Daoy (cell line): ENCODE results near the gene KCNJ6.

DNA sequence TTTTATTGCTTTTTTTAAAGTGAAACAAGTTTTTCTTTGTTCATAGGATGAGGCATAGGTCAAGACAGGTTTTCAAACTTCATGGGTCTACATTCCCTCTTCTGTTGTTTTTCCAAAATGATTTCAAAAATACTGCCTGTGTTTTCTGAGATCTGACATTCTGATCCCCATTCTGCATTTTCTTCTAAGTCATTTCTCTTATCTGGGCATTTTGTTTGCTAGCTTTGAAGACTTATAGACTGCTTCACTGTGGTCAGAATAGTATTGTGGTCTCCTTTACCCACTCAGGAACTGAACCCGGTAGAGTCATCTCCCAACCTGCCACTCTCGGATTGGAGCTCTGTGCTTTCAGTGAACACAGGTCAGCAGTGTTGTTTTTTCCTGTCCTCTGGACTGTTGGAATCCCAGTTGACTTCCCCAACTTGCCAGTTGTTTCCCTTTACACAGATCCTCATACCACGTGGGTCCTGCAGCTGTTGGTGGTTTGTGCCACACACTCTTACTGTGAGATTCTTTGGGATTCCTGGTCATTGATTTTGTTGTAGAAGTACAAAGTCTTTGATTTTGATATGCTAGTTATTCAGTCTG is 214.0 kb downstream of the DYRK1A start:
- RAMPAGE, long total RNA = no peak

DNA sequence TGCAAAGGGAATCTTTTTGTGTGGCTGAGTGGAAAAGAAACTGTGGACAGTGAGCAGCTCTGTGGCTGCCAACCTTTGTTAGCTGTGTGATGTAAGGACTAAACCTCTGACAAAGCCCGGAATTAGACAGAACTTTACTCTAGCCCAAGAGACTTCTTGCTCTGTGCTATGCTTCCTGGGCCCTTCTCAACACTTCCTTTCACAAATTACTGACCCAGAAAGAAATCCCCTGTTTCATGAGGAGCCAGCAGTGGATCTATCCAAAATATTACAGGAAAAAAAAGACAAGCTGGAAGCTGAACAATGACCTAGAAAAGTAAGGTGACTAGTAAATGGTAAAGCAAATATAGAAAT is 58.8 kb downstream of the KCNJ6 start:
- RAMPAGE, long total RNA = no peak

- RAMPAGE, long total RNA = no peak
These were observed 50.2 kb downstream of the KCNJ6 start for GRCh38 chr21:37865898-37866702.

GRCh38 chr21:37886580-37887102 is 29.6 kb downstream of the KCNJ6 start:
- RAMPAGE, long total RNA = no peak

GRCh38 chr21:37915848-37916837 is at the start of gene KCNJ6:
TSS of gene KCNJ6 (minus strand) at chr21:37916457.
- RAMPAGE, long total RNA = no peak

DNA sequence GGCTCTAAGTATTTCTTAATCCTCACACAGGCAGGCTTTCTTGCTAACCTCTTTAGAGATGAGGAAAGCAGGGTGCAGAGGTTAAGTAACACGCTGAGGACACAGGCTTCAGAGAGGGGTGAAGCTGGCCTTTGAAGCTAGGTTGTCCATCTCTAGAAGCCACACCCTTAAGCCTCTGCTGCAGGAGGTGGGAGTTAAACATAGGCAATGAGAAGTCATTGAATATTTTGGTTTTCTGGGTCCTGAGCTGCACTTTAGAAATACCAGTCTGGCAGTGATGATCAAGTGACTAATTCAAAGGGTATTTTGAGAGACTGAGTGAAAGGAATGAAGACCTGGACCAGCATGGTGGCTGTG is 9.9 kb downstream of the KCNJ15 start:
- RAMPAGE, long total RNA = no peak

- RAMPAGE, long total RNA = no peak
These were observed 49.7 kb downstream of the KCNJ15 start for GRCh38 chr21:38306437-38306912.

- RAMPAGE, long total RNA = no peak
These were observed 43.1 kb downstream of the ERG start for GRCh38 chr21:38455218-38455546.

GRCh38 chr21:38489530-38490311 is 8.6 kb downstream of the ERG start:
- RAMPAGE, long total RNA = no peak

DNA sequence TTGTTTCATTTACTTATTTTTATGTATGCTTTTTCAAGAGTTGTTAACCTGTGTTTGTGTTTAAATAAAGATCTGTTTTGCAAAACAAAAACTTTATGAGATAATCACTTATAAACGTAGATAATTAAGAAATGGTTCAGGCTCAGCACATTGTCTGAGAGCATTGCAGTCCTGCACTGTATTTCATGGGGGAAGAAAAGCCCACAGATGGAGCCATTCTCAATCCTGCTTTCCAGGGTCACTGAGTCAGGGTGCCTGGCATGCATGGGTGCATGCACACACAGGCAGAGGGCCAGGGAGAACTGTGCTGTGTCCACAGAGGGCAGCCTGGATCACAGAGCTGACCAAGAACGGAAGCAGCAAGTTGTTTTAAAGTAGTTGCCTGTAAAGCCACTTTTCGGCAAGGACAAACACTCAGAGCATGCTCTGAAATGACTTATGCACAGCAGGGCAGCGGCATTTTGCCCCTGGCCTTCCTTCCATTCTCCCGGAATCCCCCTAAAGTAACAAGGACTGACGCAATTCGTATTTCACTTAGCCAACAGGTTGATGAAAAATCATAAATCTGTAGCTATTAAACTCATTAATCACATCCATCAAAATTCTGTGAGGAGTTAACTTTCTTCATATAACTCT is 3.6 kb downstream of the ERG start:
- RAMPAGE, long total RNA = no peak

DNA sequence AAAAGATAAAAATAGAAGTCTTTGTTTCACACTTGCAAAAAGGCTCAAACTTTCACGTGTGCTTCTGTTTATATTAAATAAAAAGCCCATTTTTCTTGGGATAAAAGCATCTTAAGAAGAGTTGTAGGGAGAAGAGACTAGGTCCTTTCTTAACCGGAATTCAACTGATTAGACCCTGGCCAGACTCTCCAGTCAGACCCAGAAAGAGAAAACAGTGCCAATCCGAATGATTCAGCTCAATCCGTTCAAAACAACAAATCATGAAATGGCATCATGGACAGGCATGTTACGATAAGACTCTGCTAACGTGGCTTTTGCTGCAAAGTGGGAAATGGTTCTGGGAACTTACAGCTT is 45.9 kb upstream of the ETS2 start:
- RAMPAGE, long total RNA = no peak

GRCh38 chr21:38766817-38767879 is 38.6 kb upstream of the ETS2 start:
- RAMPAGE, long total RNA = no peak

- RAMPAGE, long total RNA = no peak
These were observed 8.3 kb upstream of the ETS2 start for GRCh38 chr21:38797311-38797946.

GRCh38 chr21:38814561-38815181 is 8.9 kb downstream of the ETS2 start:
- RAMPAGE, long total RNA = no peak

DNA sequence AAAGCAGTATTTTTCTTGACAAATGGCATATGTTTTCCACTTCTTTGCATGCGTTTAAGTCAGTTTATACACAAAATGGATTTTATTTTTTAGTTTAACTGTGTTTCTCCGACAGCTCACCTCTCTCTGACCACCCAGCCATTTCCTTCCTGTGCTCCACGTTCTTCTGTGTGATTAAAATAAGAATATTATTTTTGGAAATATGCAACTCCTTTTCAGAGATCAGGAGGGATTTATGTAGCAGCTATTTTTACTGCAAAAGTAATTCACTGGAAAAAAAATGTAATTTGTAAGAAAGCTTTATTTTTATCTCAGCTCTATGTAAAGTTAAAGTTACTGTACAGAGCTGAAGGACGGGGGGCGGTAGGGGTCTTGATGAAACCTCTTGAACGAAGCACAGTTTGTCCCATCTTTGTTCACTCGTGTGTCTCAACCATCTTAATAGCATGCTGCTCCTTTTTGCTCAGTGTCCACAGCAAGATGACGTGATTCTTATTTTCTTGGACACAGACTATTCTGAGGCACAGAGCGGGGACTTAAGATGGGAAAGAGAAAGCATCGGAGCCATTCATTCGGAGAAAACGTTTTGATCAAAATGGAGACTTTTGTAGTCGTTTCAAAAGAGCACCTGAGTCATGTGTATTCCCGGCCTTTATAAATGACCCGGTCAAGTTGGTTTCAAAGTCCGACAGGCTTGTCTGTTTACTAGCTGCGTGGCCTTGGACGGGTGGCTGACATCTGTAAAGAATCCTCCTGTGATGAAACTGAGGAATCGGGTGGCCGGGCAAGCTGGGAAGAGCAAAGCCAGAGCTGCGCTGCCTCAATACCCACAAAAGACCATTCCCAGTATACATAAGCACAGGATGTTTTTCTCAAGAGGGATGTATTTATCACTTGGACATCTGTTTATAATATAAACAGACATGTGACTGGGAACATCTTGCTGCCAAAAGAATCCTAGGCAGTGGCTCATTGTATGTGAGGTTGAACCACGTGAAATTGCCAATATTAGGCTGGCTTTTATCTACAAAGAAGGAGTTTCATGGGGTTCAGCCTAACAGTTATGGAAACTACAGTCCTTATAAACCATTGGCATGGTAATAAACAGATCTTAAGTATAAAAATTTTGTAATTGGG is 18.4 kb downstream of the ETS2 start:
- RAMPAGE, long total RNA = no peak

DNA sequence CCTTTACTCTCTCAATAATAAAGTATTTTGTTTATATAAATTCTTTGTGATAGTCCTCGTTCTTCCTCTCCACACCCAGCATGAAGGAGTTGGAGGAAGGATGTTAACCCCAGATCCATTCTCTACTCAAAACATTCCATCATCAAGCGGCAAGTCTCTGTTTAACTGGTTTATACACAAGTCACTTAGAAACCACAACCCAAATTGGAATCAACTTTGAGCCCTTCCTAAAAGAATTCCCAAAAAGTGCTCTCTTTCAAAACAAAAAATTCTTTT is 19.1 kb downstream of the ETS2 start:
- RAMPAGE, long total RNA = no peak

DNA sequence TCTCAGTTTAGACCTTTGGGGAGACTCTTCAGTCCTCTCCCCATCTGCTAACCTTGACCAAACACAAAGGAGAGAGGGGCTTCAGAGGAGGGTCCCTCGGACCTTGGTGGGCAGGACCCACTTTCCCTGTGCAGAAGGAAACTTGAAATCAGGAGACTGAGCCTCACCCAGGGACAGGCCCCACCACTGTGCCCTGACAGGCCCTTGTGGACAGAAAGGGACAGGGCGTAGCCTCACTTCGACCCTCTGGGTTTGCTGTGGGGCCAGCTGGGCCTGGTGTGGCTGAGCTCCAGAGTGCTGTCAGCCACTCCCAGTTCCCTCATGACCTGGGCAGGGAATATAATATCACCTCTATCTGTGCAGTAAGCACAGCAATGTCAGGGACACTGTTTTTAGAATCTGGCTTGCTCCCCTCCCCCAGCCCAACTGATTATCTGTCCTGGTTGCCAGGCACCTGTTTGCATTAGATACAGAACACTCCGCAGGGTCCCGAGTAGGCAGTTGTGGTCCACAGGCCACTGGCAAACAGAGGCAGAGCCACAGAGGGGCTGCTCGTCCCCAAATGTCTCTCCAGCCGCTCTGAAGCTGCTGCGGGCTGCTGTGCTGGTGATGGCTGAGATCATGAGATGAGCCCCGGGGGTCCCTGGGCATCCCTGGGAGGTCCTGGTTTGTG is 51.4 kb downstream of the ETS2 start:
- RAMPAGE, long total RNA = no peak

GRCh38 chr21:38985015-38986006 is 179.6 kb downstream of the ETS2 start:
- RAMPAGE, long total RNA = no peak

DNA sequence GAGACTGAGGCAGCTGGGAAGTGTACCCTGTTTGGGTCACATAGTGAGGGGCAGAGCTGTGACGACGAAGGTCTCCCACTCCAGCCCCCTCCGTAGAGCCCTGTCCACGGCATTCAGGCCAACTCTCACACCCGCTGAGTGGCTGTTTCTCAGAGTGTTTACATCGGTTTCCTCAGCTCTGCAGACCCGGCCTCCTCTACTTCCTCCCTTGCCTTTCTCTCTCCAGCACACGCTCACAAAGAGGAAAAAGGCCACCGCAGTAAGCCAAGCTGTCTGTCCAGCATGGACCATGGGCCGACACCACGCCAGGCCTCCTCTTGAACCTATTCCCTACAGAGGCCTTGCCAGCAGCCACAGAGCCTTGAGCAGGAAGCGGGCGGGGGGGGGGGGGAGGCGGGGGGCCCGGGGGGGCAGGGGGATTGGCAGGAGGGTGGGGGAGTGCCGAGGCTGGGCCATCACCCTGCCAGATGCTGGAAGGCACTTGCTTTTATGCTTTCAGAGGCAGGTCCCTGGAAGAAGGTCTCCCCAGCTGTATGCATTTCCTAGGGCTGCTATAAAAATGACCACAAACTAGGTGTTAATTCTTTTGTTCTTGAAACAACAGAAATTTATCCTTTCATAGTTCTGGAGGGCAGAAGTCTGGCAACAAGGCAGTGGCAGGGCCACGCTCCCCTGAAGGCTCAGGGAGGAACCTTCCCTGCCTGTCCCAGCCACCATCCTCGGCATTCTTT is 178.4 kb downstream of the PSMG1 start:
- RAMPAGE, long total RNA = no peak

- RAMPAGE, long total RNA = no peak
These were observed 88.3 kb downstream of the PSMG1 start for GRCh38 chr21:39094901-39095499.